Pericardium fibroblast (primary cell): ENCODE data around the gene LUC7L2.

DNA sequence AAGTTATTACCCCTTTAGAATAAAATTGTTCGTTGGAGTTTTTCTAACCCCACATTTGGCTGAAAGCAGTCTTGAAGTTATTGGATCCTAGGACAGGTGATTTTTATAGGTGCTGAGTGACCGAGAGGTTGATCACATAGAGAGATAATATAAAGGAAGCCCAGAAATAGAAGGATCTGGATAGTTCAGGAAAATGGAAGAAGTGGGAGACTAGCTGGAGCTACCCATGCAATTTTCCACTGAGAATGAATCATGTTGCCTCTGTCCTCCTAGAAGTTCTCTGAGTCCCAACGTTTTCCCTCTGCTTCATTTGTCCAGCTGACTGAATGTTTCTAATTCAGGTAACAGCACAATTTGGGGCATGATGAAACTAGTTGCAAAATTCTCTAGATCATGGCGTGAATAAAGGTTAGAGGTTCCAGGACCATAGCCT, 17.9 kb upstream of the FAM180A start:
- RAMPAGE, long total RNA: no peak

DNA sequence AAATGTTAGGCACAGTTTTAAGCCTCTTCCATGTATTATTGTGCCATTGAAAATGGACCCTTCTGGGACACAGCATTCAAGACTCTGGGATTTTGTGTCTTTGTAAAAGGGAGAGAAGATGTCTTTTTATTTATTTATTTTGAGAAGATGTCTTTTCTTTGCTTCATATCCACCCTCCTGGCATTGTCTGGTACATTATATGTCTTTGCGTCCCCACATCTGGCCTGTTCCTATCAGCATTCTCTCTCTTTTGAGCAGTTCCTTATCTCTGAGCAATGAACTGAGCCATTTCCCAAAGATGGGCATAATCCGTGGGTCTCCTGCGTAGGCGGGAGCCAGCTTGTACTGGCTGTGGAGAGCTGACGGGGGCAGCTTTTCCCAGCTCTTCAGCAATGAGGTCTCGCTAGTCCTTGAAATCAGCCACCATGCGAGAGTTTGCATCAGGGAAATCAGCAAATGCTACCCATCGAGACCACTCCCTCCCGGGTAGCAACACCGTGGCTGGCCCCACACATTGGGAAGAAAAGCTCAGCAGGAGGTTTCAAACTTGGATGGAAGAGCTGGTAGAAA, 51.8 kb upstream of the FAM180A start:
- RAMPAGE, long total RNA: no peak

GRCh38 chr7:135977700-135977843, 413 bp upstream of the MTPN start:
- RAMPAGE, long total RNA: no peak

- RAMPAGE, long total RNA: no peak
These were observed 24.3 kb upstream of the DGKI start for GRCh38 chr7:137870842-137871668.

GRCh38 chr7:137871669-137872274, 25.0 kb upstream of the DGKI start:
- RAMPAGE, long total RNA: no peak

- RAMPAGE, long total RNA: no peak
These were observed 58.8 kb downstream of the CREB3L2 start for GRCh38 chr7:137942860-137943759.

DNA sequence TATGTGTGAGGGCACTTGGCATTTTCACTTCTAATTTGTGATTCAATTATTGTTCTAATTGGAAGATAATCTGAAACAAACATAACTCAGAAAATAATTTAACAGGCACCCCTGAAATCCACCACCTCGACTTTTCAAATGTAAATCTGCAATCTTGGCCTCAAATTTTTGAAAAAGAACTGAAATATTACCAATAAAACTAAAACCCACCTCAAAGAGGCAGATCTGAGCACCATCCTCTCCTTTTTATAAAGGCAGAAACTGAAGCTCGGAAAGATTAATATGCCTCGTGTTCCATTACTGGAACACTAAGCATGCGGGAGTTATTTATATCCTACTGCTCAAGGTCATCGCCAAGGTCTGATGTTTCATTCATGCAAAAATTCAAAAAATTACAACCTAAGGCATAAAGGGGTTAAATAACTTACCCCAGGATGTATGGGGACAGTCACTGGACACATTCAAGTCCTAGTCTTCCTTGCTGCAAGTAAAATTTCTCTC, 46.4 kb downstream of the CREB3L2 start:
- RAMPAGE, long total RNA: no peak

DNA sequence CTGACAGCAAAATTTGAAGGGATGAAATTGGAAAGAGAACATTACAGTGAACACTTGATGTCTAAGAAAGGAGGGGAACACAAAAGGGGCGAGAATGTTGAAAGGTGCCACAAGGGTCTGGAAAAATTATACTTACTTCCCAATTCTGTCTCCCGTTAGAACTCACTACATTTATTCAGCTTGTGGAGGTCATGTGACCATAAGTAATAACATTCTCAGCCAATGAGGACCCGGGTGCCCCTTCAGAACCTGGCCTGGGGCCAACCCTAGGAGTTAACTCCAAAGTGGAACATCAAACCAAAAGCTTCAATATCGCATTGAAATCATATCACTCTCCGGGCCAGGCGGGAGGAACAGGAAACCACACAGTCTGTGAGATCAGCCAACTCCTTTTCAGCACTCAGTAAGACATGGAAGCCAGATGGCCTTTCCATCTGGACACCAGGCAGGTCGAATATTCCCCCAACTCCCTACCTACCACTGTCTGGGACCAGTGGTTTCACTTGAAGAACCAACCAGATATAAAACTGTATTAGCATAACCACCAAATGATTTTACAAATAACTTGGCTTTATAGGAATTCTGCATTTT, 5.5 kb downstream of the CREB3L2 start:
- RAMPAGE, long total RNA: no peak

- RAMPAGE, long total RNA: no peak
These were observed 1.8 kb downstream of the CREB3L2 start for GRCh38 chr7:137999838-138000751.

DNA sequence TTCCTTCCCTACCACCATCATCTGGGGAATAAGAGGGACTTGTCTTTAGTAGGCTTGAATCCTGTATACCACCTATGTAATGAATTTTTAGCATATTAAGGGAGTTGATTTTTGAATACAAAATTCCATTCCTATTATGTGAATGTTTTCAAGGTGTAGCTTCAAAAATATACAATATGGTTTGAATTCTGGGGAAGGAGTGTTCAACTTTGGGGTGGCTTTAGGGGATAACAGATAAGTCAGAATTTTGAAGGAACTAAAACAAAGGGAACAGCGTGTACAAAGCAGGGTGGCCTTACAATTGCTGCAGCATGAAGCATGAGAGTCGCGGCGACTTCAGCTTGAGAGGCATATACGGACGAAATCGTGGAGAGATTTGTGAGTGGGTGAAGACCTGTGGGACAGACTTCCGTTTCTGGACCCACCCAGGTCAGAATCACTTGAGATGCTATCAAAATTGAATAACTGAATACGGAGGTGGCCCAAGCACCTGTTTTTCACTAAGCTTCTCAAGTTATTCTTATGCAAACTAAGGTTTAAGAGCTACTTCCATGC, 1.6 kb upstream of the TRIM24 start:
- RAMPAGE, long total RNA: no peak

GRCh38 chr7:138564854-138566002, 105.2 kb downstream of the TRIM24 start:
- RAMPAGE, long total RNA: no peak

DNA sequence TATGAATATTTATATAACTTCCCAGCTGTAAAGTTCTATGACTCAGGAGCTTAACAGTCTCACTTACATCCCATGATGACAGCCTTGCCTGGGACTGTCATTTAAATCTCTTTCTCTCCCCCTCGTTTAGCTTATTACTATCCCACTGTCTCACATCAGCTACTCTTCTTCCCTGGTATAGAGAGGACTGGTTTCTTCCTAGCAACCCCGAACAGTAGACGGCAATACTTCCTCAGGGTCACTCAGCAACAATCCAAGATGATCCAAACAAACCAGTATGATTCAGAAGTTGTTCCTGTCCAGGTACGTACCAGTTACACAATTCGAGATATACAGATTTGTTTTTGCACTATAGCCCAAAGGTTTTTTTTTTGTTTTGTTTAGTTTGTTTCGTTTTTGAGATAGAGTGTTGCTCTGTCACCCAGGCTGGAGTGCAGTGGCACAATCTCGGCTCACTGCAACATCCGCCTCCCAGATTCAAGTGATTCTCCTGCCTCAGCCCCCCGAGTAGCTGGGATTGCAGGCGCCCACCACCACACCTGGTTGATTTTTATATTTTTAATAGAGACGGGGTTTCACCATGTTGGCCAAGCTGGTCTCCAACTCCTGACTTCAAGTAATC, 22.6 kb downstream of the KIAA1549 start:
- RAMPAGE, long total RNA: no peak

- RAMPAGE, long total RNA: no peak
These were observed 25.1 kb upstream of the ZC3HAV1L start for GRCh38 chr7:139060933-139061332.

DNA sequence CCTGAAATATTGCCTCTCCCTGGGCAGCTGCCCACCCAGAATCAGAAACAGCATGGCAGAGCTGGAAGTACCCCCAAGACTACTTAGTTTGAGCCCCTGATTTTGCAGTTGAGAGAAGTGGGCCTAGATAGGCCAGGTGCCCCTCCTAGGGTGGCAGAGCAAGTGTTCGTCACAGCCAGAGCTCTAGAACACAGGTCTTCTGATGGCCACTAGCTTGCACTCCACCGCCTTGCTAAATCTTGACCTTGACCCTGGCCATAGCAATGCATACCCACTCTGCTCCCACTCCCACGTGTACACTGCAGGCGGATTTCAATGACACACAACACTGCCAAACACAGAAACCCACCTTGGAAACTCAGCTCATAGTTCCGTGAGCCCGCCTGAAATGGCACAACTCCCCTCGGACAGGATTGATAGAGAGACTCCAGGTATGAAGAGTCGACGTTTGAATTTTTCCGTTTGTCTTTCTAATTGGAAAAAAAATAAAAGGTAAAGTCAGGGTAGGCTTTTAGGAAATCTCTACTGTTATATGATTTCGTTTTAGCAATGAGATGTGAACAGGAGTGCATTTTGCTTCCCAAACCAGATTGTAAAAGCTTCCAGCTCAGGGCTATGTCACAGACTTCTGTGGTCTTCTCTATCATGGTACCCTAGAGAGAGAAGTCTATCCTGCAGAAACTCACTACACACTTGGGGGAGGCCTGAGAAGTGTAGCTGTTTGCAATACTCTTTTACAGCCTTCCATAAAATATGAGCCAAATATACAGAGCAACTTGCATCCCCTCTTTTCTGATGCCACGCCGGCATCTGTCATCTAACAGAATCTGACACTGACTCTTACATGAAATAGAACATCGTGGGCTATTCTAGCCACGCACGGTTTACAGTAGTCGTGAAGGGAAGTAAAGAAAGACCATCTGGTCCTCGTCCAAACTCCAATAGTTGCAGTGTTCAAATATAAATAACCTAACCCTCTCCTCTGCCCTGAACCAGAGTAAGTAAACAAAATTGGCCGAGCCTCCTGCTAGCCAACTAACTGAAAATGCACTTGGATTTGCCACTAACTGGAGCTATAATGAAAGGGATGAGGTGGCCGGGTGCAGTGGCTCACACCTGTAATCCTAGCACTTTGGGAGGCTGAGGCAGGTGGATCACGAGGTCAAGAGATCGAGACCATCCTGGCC, 29.1 kb upstream of the ZC3HAV1L start:
- RAMPAGE, long total RNA: no peak

DNA sequence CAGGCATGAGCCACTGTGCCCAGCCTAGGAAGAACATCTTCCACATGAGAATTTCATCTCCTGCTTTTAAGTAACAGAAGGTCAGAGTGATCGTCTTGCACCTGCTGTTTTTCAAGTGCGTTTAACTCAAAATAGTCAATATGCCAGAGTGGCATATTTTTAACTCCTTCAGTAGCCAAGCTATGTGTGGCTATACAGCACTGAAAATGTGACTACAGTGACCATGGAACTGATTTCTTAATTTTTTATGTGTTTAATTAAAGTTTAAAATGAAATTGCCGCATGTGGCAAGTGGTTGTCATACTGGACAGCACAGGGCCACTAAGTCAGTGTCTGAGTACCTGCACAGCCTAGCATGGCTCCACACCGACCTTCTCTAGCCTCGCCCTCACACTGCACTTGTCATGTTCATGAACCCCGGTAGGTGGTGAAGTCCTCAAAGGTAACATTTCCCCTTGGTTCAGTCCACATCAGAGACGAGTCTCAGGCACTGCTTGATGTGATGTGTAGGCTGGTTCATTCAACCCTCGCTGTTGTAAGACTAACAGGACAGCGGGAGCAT, 32.6 kb upstream of the ZC3HAV1L start:
- RAMPAGE, long total RNA: no peak

GRCh38 chr7:139359565-139360672, at the start of gene LUC7L2:
TSS of gene LUC7L2 (plus strand) at chr7:139359894.
- RAMPAGE, long total RNA: start-site peak on the plus strand at chr7:139359890-139359962, 200 and 140 reads in 2 replicates

GRCh38 chr7:139362146-139362892, 2.6 kb downstream of the LUC7L2 start:
- RAMPAGE, long total RNA: no peak

DNA sequence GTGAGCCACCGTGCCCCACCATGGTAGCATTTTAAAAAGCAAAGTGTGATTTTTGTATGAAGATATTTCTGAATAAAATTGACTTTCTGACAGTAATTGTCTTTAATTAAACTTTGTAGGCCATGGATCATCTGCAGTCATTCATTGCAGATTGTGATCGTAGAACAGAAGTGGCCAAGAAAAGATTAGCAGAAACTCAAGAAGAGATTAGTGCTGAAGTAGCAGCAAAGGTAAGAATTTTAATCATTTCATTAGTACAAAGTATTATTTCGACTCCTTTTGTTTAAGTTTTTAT, 42.3 kb downstream of the LUC7L2 start:
- RAMPAGE, long total RNA: no peak

DNA sequence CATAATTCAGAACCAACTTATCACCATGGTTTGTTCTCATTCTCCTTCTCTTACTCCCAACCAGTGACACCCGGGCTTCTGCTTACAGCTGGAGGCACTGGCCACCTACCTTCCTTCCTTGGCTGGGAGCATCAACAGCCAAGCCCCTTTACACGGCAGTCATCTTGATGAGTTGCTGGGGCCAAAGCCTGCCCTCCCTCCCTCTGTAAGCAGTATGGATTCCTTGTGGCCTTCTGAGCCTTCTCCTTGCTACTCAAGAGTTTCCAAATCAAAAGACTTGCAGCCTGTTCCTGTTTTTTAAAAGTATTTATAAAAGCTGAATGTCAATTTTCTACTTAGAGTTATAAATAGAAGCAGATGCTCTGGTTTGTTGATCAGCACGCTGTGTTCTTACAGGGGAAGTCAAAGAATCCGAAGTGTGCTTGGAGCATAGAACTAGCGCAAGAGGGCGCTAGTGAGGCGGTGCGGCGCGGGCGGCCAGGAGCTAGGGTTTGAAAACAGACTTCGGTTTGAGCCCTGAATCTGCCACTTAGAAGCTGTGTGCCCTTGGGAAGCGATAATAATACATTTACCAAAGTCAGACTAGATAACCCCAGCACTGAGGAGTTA, 49.1 kb downstream of the KLRG2 start:
- RAMPAGE, long total RNA: no peak

- RAMPAGE, long total RNA: no peak
These were observed 18.7 kb downstream of the CLEC2L start for GRCh38 chr7:139542138-139542705.